GM19240 (cell line): ENCODE measurements around a stretch of chr13.

DNA sequence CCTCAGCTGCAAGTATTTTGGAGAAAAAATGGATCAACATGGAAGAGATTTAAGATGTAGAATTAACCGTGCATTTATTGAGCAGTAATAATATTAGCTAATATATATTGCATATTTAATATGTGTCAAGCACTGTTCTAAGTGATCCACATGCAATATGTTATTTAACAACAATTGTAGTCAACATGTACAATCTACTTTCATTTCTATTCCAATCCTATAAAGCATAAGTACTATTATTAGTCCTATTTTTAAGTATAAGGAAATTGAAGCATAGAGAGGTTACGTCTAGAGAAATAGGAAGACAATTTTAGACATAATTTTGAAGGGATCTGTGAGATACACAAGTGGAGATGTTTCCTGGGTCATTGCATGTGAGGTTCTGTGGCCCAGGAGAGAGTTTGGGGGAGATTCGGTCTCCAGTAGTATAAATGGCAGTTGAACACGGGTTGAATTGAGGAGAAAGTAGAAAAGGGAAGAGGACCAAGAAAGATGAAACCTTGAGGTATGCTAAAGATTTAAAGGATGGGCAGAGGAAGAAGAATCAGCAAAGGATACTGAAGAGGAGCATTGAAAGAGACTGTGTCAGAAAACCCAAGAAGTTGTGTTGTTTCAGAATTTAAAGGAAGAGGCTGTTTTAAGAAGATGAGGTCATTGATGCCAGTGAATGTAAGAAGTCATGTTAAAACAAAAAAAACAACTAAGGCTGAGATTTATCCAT is 198.4 kb downstream of the GGACT start:
- RRBS: no CpG with 5 or more reads among the region's 4 CpGs

GRCh38 chr13:100436057-100436618 is 152.5 kb downstream of the GGACT start:
- RRBS: no CpG with 5 or more reads among the region's 5 CpGs

DNA sequence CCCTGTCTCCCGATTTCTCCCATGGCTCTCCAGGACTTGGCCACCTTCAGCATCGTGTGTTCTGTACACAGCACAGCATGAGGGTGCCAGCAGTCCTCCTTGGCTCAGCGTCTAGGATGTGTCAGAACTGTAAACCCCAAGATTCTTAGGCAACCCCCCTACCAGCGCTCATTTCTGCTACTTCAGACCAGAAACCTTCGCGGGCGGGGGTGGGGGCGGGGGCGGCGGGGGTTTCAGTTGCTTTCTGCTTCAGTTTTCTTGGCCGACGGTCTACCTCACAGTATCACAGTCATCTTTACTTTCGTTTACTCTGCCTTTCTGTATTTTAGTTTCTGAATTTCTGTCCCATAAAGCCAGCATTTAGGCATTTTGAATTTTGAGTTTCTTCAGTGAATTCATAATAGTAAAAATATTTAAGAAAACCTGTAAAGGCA is 82.4 kb downstream of the GGACT start:
- RRBS: no CpG with 5 or more reads among the region's 13 CpGs

- RRBS: 92% methylated on average over 1 of the region's 13 CpGs
Measured at GRCh38 chr13:100560512-100561113, 28.0 kb downstream of the GGACT start.

GRCh38 chr13:100673754-100674304 is 766 bp downstream of the TMTC4 start:
- RRBS: 1% methylated on average over 4 of the region's 44 CpGs

DNA sequence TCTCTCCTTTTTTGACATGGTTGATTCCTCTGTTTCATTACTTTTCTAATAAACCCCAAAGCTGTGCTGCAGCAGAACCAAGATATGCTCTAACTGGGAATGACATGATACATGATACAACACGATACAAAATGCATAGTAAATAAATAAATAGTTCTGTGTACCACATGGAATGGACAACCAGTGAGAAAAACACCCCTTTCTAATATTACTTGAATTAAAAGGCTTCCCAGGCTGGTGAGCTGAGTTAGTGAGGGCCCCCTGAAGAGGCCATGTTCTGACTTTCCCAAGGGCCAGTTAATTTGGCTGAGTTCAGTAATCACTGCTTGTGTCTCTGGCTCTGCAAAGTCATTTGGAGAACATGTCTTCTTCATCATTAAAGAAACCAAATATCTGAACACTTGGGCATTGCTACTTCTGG is 203.1 kb upstream of the TMTC4 start:
- RRBS: no CpG with 5 or more reads among the region's 1 CpG

GRCh38 chr13:101026285-101026559 is 351.6 kb upstream of the TMTC4 start:
- RRBS: no CpG with 5 or more reads among the region's 5 CpGs

- RRBS: no CpG with 5 or more reads among the region's 8 CpGs
Measured at GRCh38 chr13:102011351-102011978, 94.7 kb upstream of the FGF14 start.

GRCh38 chr13:102236317-102236919 is 319.7 kb upstream of the FGF14 start:
- RRBS: 28% methylated on average over 4 of the region's 9 CpGs

DNA sequence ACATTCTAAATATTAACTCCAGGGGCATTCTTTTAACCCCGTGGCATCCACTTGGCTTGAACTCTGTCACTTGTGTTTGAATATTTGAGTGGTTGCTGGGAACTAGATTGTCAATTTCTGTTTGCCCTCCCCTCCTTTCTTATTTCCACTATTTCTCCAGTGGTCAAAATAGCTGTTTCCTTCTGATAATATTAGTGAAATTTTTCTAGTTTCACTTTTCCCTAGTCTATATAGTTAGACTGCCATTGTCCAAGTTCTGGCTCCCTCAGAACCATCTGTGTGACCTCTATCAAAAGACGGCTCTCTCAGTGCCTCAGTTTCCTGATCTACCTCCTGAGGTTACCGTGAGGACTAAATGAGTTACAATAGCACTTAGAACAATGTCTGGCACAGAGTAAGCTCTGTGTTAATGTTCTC is 302.2 kb upstream of the TPP2 start:
- RRBS: no CpG with 5 or more reads among the region's 3 CpGs

DNA sequence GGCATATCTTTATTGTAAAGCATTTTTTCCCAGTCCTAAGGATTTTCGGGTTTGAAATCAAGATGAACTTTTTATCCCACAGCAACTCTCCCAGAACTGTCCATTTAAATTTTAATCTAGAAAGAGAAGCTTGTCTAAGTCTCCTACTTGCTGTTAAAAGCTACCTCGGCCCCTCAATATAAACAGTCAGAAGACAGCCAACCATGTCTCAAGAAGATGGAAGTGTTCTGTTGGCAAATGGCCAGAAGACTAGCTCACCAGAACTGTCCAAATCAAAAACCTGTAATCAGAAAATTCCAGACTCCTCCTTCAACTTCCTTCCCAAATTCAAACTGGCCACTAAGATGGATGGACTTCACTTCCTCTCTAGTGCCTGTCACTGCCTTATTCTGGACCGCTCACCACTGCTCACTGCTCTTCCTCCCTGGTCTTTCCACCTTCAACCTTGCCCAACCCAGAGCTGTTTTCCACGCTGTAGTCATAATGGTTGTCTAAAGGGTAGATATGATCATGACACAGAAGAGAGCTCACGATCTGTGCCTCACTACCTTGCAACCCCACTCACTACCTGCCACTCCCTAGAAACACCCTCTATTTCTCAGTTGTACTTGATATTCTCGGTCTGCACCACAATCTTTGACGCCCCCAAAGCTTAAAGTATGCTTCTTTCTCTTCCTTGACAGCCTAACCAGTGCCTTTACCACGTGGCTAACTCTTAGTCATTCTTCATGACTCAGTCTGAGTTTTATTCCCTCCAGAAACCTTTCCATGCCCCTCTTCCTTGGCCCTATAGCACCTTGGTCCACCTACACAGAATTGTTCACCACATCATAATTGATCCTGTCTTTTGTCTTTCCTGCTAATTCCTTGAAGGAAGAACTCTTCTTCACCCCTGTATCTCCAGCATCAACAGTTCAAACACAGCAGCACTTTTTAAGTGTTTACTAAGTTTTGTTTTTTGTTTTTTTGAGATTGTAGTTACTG is 204.1 kb upstream of the TPP2 start:
- RRBS: no CpG with 5 or more reads among the region's 8 CpGs

DNA sequence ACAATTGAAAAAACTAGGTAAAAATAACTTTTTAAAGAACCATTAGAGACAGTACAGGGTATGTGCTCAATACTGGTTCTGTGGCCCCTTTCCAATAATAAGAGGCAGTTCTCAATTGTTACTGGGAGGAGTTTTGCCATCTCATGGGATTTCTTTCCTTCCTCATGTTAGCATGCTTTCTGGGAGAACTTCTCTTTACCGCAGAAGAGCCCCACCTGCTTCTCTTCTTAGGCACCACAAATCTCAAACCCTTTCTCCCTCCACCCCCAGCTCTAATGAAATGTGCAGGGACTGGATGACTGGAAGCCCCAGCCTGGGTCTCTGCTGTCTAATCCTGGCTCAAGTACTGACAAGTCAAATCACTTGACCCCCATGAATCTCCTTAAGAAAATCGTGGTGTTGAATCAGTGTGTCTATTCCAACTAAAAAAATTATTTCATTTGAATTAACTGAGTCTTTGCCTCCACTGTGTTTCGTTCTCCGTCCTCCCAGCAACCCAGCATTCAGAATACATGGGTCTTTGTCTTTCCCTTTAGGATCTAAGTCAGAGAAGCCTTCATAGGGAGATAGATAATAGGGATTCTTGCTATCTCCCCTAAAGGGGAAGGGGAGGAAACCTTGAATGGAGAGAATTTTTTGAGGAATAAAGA is 14.5 kb downstream of the METTL21C start:
- RRBS: no CpG with 5 or more reads among the region's 4 CpGs

- RRBS: no CpG with 5 or more reads among the region's 31 CpGs
Measured at GRCh38 chr13:102861881-102863182, 16.5 kb downstream of the ERCC5 start.

- RRBS: no CpG with 5 or more reads among the region's 9 CpGs
Measured at GRCh38 chr13:103523741-103524258, 457.6 kb upstream of the SLC10A2 start.

- RRBS: no CpG with 5 or more reads among the region's 7 CpGs
Measured at GRCh38 chr13:104571515-104571844, 894.4 kb upstream of the DAOA start.

- RRBS: no CpG with 5 or more reads among the region's 8 CpGs
Measured at GRCh38 chr13:106095663-106096354, 439.7 kb downstream of the EFNB2 start.

DNA sequence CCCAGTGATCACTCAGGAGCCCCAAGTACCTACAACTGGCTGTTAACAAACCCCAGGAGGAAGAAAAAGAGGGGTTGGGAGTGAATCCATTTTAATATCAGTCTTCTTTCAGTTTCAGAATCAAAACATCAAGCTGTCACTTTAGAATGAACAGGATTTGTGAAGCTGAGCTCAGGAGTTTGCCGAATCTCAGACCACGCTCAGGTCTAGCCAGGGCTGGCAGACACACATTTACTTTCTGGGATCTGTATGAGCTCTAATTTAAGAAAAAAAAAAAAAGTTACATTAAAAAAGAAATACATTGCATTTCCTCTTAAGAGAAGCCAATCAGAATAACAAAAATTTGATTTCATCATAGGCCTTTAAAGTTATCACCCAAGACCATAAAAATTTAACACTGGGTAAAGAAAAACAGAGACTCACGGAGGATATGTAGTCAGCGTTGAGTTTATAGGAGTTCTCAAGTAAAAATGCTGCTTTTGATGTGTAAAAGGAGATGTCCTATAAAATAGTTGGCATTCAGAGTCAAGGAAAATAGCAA is 191.3 kb downstream of the EFNB2 start:
- RRBS: no CpG with 5 or more reads among the region's 4 CpGs

DNA sequence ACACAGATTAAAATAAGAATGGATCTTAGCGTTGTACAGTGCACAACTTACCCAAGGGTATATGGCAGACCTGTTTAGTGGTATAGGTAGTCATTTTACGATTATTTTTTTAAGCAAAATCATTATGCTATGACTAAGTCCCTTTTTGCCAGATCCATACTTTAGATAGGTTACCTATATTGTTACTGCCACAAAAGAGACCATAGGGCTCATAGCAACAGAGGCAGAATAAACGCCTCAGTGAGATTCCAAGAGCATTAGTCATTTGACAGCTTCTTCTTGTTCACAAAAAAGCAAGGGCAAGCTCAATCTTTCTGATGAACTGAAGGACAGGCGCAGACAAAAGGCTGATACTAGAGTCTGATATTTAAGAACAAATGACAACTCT is 187.5 kb downstream of the EFNB2 start:
- RRBS: no CpG with 5 or more reads among the region's 4 CpGs

GRCh38 chr13:106417517-106417949 is 117.9 kb downstream of the EFNB2 start:
- RRBS: no CpG with 5 or more reads among the region's 15 CpGs

DNA sequence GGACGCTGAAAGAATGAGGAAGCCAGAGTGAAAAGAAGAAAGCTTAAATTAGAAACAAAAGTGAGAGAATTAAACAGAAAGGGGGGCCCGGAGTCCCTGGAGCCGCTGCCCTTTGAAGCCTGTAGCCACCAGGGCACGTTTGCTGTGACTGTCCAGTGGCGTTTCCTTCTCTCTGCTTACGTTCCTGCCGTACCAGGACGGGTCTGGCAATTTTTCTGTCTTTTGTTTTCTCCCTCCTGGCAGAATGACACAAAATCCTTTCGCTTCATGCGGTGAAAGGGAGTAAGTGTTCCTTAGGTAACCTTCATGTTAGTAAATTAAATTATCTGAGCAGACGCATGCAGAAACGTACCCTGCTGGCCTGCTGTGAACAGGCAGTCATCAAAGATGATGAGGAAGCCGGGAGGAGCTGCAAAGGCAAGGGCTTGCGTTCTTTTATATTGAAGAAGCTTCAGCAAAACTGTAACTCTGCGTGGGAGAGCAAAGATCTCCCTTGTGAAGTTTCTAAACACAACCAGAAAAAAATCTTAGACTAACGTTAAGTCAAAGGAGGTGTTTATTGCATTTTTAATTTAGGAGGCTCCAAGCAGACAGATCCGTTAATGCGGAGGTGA is 299.4 kb upstream of the ARGLU1 start:
- RRBS: no CpG with 5 or more reads among the region's 18 CpGs